ENCODE results near the genes ROPN1B and CHCHD6.

DNA sequence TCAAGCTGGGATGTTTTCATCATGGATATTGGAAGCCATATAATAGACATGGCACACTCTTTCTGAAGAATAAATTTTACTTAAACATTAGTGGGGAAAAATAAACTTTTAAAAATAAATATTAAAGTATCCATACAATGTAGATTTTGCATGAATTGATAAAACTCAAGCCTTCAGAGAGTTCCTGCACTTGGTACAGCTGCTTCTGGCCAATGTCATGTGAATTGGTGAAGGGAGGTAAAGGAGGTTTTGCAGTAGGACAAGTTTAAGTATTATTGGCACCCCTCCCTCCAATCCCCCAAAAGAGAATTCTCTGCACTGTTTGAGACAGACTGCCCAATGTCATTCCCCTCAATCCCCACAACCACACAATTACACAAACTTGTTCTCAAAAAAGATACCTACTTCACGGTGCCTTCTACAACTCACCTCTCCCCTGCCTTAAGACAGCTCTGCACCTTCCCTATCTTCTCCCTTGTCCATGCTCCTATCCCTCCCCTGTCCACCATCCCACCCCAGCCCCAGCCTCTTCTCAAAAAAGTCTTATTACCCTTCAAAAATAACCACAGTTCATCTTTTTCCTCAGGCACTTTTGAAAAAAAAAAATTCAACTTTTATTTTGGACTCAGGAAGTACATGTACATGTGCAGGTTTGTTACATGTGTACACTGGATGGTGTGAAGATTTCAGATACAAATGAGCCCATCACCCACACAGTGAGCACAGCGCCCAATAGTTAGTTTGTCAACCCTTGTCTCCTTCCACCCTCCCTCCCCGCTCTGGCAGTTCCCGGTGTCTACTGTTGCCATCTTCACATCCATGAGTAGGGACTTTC lies 47.4 kb downstream of the SNX4 start:
- PRO-cap, result no peak

DNA sequence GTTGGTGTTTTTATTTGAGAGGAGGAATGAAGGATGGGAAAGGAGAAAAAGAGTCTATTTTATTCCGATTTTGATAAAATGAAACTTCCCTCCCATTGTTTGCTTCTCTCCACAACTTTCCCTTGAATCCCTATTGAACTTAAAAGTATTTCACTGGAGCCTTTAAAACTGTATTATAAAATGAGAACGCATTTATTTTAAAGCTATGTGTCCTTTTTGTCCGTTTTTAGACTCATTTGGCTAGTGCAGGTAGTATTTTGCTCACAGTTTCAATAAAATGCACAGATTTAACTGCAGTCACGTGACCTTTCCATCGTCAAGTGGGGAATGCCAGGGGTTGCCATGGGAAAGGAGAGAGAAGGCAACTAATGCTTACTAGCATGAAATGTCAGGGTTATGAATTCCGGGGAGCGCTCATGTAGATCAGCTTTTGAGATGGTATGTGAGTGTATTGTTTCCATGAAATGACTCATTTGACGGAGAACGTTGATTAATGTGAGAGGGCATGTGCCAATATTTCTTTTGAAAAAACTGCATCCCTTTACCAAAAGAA lies 7.8 kb upstream of the OSBPL11 start:
- PRO-cap, result no peak

DNA sequence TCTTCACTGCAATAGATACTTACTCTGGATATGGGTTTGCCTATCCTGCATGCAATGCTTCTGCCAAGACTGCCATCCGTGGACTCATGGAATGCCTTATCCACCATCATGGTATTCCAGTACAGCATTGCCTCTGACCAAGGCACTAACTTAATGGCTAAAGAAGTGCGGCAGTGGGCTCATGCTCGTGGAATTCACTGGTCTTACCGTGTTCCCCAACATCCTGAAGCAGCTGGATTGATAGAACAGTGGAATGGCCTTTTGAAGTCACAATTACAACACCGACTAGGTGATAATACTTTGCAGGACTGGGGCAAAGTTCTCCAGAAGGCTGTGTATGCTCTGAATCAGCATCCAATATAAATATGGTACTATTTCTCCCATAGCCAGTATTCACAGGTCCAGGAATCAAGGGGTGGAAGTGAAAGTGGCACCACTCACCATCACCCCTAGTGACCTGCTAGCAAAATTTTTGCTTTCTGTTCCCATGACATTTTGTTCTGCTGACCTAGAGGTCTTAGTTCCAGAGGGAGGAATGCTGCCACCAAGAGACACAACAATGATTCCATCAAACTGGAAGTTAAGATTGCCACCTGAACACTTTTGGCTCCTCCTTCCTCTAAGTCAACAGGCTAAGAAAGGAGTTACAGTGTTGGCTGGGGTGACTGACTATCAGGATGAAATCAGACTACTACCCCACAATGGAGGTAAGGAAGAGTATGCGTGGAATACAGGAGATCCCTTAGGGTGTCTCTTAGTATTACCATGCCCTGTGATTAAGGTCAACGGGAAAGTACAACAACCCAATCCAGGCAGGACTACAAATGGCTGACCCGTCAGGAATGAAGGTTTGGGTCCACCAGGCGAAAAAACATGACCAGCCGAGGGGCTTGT lies 22.4 kb upstream of the OSBPL11 start:
- PRO-cap, result no peak

GRCh38 chr3:125775752-125776345 lies 180.6 kb upstream of the OSBPL11 start:
- PRO-cap, result no peak

GRCh38 chr3:125914907-125915223 lies 54.1 kb upstream of the ROPN1B start:
- PRO-cap, result no peak

- PRO-cap, result no peak
Measured at GRCh38 chr3:125968915-125969349, at the start of gene ROPN1B. Gene ROPN1B (plus strand): TSS chr3:125969178.

DNA sequence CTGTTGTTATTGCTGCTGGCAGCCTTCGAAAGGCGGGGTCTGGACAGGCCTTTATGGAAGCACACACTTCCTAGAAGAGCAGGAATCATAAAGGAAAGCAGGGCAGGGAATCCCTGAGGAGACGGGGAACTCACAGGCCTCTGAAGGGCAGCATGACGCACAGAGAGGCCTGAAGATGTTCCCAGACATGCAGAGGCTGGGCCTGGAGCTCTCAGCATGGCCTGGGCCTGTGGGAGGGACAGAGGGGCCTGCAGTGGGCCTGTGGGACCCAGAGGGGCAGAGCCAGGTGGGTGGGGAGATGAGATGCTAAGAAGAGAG lies 18.7 kb upstream of the SLC41A3 start:
- PRO-cap, result no peak

DNA sequence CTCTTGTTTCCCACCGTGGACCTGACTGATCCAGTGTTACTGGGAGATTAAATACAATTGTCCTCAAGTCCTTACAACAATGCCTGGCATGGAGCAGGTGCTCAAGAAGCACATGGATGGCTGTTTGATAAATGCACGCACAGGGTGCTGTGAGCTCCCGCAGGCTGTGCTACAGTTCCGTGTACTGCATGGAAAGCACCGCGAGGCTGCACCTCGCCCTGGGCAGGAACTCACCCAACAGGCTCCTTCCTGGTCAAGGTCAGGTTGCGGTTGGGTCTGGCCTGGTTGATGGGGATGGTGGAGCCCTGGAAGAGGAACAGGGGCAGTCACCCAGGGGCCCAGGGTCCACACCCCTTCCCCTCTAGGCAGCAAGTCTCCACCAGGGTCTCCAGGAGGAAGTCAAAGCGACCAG lies 46.1 kb upstream of the SLC41A3 start:
- PRO-cap, result no peak

- PRO-cap, result no peak
Measured at GRCh38 chr3:126156383-126157205, 23.8 kb downstream of the ALDH1L1 start.

GRCh38 chr3:126159300-126159805 lies 21.0 kb downstream of the ALDH1L1 start:
- PRO-cap, result no peak

GRCh38 chr3:126187736-126188329 lies 7.4 kb upstream of the ALDH1L1 start:
- PRO-cap, result no peak

- PRO-cap, result no peak
Measured at GRCh38 chr3:126300895-126301635, 56.1 kb downstream of the KLF15 start.

GRCh38 chr3:126343692-126344464 lies 13.3 kb downstream of the KLF15 start:
- PRO-cap, result no peak

GRCh38 chr3:126433054-126433253 lies 38.2 kb downstream of the CFAP100 start:
- PRO-cap, result unidirectional peak, plus-strand start at chr3:126433160

DNA sequence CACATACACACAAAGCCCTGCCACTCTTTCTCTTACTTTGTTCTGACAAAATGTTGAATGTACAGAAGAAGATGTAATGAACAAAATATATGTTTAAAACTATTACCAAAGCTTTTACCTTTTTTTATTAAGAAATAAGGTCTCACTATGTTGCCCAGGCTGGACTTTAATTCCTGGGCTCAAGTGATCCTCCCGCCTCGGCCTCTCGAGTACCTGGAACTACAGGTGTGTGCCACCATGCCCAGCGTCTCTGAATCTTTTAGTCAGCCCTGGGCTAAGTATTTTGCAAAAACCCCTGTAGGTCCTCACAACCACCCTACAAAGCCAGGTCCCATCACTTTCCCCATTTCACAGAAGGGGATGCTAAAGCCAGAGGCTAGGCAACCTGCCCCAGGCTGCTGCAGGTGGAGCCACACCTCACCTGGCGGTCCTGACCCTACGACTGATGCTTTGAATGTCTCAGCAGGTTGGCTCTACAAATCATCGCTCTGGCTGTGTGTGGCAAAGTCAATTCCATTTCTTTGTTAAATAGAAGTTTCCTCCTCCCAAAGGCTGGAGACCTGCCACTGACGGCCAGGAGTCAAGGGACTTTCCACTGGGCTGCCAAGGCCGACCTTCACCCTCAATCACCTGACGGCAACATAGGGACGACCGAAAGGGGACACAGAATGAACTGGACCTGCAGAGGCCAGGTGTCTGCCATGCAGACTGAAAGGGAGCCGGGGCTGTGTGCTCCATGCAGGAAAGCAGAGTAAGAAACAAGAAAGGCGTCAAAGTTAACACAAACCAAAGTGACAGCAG lies 26.4 kb downstream of the ZXDC start:
- PRO-cap, result no peak

DNA sequence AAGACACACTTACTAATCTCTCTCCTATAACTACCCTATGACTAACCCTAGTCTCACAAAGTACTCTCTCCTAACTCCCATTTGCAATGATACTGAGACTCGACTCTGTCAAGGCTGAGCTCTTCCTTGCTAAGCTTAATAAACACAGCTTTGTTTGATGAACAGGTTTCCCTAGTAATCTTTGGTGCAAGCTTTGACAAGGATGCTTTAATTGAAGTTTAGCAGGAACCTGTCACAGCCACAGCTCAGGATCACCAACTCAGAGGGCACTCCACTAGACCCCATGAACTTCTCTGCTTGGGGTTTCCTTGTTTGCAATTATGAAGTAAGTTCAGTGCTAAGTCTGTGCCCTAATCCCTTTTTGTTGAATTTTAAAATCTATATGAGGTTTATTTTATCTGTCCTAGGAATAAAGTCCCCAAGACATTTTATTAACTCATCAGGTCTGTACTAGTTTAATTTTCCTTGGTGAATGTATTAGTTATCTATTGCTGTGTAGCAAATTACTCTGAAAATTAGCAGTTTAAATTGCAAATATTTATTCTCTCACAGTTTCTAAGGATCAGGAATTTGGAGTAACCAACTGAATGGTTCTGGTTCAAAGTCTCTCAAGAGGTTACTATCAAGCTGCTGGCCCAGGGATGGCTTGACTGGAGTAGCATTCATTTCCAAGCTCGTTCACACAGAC lies 45.5 kb upstream of the C3orf22 start:
- PRO-cap, result no peak

DNA sequence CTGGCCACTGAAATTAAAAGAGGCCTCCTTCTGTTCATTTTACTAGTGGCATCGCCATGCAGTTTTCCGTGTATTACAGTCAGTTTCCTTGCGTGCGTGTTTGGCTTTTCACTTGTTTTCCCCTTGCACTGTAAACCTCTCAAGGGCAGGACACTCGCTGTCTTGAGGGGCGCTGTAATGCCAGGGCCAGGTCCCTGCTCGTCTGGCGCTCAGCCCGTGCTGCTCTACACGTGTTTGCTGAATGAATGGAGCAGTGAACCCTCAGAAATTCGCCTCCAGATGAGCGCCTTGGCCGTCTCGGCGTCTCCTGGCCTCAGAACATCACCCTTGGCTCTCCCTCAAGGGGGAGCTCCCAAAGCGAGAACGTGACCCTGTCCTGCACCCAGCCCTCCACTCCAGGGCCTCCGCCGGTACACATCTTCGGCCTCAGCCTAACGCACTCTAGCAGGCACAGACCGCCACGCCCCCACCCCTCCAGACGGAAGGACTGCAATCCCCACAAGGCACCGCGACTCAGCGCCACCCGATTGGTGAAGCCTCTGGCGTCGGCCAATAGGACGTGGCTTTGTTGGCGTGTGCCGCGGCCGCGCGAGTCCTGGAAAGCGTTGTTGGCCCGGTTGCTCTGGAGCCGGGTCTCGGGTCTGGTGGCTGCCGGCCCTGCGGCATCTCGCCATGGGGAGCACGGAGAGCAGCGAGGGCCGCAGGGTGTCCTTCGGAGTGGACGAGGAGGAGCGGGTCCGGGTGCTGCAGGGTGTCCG lies at the start of gene CHCHD6:
CHCHD6 (plus strand) TSS at position 600 of the 758 bp plus-strand sequence.
- PRO-cap, result bidirectional peak, plus-strand start at position 605 of the sequence, minus-strand start at position 443 of the sequence

GRCh38 chr3:126937982-126938345 lies 45.0 kb upstream of the PLXNA1 start:
- PRO-cap, result no peak

GRCh38 chr3:126956912-126957640 lies 25.8 kb upstream of the PLXNA1 start:
- PRO-cap, result no peak

- PRO-cap, result no peak
Measured at GRCh38 chr3:127036234-127037121, 53.6 kb downstream of the PLXNA1 start.